H7 (cell line): Measurements from ENCODE around the gene AKR7A2.

GRCh38 chr1:17624715-17625546 is 85.4 kb downstream of the ARHGEF10L start:
- RAMPAGE, long total RNA, result no peak

- RAMPAGE, long total RNA, result no peak
Observed at GRCh38 chr1:17875703-17876418, 120.7 kb downstream of the ACTL8 start.

DNA sequence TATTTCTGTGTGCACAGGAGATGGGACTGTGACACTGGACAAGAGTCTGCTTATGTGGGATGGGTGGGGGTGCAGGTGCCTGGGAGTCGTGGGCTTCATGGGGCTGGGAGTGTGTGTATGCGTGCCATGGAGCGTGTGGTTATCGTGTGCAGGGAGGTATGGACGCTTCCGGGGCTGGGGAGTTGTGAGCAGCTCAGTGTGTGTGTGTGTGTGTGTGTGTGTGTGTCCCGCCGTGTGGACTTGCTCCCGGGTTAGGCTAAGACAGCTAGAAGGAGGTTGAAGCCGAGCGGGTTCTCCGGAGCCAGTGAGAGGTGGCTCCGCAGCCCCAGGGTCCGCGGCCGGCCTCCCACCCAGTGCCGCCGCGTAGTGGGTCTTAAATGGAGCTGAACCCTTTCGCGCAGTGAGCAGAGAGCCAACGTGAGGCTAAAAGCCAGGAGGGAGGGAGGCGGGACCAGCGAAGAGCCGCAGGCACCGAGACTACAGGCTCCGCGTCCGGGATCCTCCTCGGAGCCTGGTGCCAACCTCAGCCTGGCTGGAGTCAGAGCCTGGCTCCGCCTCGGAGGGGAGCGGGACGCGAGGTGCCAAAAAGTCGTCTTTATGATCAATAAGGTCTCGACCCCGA is 1.3 kb downstream of the IGSF21 start:
- RAMPAGE, long total RNA, result no peak

DNA sequence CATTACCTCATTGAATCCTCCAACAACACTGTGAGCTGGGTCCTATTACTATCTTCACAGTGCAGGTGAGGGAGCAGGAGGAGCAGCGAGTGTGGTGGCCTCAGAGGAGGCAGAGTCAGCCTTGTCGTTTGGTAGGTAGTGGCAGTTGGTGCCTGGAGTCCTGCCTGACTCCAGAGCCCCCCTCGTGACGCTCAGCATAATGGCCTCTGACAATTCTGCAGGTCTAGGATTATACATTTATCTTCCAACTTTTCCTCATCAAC is 23.2 kb upstream of the PAX7 start:
- RAMPAGE, long total RNA, result no peak

- RAMPAGE, long total RNA, result no peak
Observed at GRCh38 chr1:18646543-18647244, 16.0 kb downstream of the PAX7 start.

GRCh38 chr1:19007439-19008097 is 51.1 kb upstream of the IFFO2 start:
- RAMPAGE, long total RNA, result no peak

- RAMPAGE, long total RNA, result no peak
Observed at GRCh38 chr1:19033798-19034749, 77.6 kb upstream of the IFFO2 start.

DNA sequence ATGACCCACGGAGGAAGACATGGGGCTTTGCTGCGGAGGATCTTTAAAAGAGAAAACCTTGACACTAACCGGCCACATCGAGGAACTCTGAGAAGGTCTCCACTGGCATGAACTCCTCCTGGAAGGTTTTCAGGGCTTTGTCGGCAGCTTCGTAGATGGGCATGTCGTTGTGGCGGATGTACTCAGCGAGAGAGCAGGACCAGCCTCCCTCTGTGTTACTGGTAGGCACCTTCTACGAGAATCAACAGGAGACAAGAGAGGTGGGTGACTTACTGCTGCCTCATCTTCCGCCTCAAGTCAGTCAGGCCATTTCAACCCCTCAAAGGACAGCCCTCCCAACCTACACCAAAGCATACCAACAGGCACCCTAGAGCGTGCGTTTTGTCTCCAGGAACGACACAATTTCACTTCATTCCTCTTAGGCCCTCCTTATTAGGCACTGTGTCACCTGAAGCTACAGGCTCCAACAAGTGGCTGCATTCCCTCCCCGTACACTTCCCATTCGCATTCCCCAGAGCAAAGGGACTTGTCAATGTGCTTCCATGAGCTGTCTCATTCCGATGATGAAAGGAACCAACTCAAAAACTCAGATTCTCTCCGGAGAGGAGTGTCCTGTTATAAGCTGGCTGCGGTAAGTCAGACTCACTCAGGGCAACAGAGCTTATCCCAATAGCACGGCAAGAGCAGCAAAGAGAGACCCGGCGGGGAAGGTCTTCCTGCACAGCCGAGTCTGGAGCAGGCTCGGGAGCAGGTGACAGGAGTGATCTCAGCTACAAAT is 120.4 kb upstream of the IFFO2 start:
- RAMPAGE, long total RNA, result no peak

- RAMPAGE, long total RNA, result no peak
Observed at GRCh38 chr1:19081212-19081908, 124.9 kb upstream of the IFFO2 start.

DNA sequence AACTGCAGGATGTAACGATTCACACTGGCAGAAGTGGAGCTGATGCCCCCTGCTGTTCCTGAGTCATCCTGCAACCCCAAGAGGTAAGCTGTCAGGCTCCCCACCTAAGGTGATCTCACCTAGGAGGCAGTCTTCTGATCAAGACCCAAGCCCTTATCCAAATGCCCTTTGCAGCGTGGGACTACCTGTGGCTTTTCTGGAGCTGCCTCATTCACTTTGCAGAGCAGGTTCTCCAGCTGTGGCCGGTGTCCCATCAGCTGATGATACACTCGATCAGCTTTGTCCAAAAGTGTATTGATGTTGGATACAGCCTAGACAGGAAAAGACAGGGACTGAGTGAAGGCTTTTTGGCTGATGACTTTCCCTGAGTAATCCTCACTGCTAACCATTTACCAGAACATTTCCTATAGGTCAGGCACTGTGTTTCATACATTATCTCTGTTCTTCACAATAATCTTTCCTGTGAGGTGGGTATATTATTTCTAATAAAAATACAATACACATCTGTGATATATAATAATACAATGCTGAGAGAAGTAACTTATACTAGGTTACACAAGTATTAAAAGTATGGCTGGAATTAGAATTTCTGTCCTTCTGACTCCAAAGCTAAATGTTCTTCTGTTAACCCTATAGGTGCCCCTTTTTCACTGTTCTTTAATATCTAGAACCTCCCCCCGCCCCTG is 96.2 kb downstream of the UBR4 start:
- RAMPAGE, long total RNA, result no peak

DNA sequence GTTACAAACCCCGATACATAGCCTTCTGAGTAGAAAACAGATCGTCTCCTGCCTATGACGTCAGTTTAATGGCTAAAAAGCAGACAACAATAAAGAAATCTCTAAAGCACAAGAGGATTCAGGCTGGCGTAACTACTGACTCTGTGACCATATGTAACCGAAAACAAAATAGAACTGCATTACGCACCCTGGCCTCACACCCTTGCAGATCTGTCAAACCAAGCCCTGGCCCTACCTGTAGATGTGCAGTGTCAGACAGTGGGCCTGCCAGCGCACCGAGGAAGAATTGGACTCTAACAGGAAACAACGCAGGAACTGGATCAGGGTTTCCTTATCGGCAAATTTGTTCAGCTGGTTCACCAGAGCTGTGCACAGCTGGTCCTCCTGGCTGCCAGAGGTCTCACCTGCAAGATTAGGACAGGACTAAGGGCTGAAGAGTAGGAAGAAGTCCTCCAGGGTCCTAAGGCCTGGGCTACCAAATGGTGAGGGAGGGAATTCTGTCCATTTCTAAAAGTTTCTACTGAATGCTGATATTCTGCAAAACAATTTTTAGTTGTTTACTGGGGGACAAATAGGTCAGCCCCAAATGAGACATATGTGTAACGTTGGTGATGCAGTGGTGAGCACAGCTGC is 90.0 kb downstream of the UBR4 start:
- RAMPAGE, long total RNA, result no peak

DNA sequence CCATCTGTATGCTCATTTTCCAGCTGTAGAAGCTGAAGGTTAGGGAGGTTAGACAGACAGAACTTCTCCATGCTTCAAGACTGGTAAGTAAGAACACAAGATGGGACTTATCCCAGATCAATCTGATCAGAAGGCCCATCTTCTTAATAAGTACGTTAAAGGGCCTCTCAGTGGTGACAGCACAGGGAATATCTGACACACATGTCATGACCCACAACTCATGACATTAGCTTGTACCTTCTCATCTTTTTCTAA is 84.2 kb downstream of the UBR4 start:
- RAMPAGE, long total RNA, result no peak

DNA sequence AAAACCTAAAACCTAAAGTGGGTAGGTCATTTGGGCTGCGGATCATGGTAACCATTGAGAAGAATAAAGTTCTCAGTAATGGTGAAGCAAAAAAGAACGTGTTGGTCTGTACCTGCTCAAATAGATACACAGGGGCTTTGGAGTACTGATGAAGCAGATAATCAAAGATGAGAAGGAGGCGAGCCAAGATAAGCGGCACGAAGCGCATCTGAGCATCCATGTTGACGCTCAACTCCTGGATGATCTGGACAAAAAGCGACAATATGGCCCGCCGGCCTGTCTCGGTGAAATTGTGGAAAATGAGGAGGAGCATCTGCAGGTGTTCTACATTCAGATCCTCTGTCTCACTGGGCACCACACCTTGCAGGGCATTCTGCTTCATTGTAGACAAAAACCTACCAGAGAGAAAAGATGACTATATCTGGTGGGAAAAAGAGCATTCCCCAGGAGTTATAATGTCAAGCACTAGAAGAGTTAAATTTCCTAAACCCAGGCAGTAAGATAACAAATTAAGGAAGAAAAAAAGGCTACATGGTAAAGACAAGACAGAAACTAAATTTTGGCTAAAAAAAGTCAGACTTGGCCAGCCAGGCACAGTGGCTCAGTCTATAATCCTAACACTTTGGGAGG is 32.6 kb downstream of the UBR4 start:
- RAMPAGE, long total RNA, result no peak

DNA sequence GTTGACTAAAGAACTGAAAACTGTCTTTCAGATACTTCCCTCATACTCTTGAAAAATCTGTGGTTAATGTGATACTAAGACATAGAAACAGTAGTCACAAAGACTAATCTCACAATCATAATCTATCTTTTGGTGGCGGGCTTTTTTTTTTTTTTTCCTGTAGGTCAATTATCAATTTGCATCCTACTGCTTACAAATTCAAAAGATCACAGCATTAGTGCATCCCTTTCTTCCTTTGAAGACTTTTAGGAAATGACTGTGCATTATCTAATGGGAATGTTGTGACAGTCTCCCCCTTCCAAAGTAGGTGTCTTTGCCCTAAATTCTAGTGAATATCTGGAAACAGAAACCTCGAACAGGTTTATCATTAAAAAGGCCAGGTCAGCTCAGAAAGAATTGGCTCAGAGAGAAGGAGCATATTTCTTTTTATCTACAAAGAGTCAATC is 4.5 kb downstream of the UBR4 start:
- RAMPAGE, long total RNA, result no peak

DNA sequence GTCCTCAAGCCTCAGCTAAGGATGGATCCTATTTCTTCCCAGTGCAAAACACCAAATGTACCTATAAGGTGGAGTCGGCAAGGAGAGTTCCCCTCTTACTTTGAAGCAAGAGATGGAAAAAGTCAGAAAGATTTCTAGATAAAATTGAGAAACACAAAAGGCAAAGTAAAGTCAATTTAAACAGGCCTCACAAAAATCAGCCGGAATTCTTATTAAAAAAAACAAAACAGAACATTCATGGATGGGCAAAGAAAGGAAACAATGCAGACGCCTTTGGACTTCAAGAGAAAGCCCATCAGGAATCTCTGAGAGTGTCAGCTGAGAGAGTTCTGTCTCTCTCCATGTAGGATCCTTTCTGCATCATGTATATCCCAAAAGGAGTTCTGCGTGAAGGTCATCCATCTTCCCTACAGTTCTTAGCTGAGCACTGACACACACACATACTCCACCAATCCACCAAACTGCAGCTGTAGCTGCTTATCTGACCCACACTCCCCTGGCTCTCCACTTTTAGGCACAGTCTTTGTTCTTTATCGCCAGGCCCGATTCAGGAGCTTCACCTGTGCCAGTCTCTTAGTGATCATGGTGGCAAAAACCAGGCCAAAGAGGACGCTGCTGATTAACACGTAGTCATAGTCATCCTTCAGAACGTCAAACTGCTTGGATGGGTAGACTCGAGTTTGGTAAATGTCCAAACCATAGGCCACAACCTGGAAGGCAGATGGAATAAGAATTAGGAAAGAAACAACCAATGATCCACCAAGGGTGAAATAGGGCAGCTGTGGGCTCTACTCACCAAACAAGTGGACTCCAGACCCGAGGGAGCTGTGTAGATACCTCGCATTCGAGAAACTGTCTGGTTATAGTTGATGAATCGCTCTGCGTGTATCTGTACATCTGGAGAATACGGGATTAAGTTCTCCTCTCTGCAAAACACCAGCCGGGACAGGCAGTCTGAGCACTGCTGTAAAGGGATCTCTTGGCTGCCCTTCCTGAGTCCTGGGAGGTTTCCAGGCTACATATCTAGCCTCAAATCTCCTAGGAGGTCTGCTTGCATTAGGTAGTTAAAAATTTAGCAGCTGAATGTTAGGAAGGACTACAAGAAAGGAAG is 9.1 kb upstream of the UBR4 start:
- RAMPAGE, long total RNA, result no peak

- RAMPAGE, long total RNA, result no peak
Observed at GRCh38 chr1:19250713-19251270, 532 bp downstream of the EMC1 start.

DNA sequence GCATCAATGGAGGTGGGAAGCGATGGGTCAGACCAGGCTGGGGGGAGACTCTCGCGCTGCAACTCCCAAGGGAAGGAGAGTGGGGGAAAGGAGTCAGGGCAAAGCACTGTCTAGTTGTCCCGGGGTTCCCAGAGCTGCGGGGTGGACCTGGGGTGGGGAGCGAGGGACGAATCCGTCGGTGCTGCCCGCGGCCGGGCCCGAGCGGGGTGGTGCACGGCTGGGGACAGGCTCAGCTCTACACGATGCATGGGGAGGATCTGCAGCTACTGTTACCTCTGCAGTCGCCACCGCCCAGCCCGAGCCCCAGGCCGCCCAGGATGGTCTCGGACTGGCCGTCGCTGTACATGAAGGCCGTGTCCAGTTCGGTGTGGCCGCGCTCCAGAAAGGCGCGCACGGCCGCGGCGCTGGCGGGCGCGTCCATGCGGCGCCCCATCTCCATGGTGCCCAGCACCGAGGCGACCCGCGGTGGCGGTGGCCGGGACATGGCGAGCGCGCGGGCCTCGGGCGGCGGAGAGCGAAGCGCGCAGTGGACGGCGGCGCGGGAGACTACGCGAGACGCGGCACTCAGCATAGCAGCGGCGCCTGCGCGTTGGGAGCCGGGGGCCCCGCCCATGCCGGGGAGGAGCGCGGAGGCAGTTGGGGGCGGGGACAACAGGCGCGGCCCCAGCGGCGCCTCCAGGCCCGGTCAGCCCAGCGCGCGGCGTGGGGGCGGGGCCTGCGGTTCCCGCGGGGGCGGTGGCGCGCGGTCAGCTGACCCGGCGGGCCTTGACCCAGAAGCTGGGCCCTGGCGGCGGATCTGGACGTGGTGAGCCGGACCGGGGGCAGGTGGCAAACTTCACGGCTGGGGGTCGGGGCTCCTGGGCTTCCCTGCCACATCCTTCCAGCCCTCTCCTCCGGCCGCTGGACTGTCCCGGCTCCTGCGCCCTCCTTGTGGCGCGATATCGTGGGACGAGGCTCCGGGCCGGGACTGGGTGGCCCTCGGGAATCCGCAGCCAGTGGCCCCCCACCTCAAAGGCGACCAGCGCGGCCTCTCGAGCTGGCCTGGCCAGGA is at the start of gene AKR7A2:
Gene AKR7A2, minus strand, starts transcription at position 591 of the 1,051 bp plus-strand sequence.
- RAMPAGE, long total RNA, result start-site peak on the plus strand centred at position 765 of the sequence, 26 bp wide, 74 reads

DNA sequence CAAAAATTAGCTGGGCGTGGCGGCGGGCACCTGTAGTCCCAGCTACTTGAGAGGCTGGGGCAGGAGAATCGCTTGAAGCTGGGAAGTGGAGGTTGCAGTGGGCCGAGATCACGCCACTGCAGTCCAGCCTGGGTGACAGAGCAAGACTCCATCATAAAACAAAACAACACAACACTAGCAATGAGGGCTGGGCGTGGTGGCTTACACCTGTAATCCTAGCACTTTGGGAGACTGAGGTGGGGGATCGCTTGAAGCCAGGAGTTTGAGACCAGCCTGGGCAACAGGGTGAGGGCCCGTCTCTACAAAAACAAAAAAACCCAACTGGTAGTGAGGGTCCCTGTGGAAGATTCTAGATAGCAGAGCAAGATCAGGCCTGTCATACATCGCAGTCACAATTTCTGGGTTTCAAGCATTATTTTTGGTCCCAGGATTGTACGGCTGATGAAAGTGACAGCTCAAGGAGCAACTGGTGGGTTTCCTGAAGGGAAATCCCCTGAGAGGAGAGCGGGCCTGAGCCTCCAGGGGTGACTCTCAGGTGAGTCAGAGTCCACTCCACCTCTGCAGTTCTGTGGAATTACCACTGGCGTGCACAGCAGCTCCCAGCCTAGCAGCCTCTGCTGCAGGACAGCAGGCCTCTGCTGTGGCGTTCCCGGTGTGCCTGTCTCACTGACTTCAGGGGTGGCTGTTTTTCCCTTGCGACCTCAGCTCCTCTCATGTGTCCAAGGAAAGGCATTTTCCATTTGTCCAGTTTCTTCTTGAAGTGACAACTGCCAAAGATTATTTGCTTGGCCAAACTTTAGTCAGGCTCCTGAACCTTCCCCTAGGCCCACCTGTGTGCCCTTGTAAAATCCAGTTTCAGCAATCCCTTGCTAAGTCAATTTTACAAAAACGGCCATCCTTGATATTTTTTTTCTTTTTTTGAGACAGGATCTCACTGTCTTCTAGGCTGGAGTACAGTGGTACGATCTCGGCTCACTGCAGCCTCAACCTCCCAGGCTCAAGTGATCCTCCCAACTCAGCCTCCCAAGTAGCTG is 24.4 kb downstream of the SLC66A1 start:
- RAMPAGE, long total RNA, result no peak

DNA sequence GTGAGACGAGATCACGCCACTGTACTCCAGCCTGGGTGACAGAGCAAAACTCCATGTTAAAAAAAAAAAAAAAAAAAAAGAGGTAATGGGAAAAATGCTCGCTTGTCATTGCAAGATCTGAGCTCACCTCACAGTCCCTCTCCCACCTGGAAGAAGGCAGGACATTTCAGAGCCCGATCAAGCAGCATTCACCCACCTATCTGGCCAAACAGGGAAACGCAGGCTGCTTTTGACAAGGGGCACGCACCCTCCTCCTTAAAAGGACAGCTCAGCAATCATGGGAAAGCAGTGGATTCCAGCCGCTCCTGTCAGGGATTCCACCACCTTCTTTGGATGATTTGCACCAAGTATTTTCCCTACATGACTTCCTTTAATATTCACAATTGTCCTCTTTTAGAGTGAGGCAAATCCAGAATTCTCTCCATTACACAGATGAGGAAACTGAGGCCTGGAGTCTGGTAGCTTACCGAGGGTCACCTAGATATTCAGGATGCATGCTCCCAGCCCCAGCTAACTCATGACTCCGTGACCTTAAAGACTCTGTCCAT is 80.8 kb downstream of the CAPZB start:
- RAMPAGE, long total RNA, result no peak

DNA sequence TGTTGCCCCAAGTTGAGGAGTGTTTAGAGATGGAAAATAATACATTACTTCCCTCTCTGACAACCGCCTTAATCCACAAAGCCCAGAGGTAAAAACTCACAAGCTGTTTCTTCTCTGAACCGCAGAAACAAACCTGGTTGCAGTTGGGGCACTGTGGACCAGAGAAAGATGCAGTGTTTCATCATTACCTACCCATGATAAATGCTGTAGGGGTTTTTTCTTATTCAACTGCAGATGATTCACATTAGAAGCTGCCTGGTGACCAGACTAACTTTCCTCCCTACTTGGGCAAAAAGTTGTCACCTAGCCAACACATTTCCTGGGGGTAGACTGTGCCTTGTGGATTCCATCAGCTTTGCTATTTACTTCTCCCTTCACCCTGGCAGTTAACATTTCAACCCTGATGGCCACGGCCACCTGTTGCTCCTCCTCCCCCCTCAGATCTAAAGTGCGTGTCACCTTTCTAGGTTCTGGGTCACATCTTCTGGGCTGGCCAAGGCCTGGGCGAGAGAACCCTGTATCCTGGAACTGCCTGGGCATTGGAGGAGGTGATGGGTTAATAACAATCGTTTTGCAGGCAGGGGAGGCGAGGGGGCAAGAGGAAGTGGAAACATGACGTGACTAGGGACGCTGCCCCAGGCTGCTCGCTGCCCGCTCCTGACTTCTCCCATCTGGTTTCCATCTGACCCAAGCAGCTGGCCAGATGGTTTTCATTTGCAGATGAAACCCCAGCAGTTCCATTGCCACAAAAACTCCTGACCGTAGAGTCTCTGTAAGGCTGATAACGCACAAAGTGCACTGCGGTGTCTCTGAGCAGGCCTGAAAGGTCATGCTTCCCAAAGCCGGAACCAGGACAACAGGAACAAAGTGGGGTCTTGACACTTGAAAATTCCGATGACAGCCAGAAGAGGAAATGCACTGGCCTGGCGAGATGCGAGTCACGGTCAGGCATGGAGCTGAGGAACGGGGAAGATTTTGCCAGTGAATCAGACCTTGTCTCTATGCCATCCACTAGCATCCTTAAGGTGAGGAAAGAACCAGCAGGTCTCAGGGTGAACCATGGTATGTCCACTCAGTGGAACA is 36.6 kb downstream of the CAPZB start:
- RAMPAGE, long total RNA, result no peak